ENCODE data around the genes GANAB, C11orf98 and TTC9C.

- PRO-cap, 2 experiments = no peak in any of the 2 experiments
These were observed 3.4 kb downstream of the FADS3 start for GRCh38 chr11:61887961-61888362.

DNA sequence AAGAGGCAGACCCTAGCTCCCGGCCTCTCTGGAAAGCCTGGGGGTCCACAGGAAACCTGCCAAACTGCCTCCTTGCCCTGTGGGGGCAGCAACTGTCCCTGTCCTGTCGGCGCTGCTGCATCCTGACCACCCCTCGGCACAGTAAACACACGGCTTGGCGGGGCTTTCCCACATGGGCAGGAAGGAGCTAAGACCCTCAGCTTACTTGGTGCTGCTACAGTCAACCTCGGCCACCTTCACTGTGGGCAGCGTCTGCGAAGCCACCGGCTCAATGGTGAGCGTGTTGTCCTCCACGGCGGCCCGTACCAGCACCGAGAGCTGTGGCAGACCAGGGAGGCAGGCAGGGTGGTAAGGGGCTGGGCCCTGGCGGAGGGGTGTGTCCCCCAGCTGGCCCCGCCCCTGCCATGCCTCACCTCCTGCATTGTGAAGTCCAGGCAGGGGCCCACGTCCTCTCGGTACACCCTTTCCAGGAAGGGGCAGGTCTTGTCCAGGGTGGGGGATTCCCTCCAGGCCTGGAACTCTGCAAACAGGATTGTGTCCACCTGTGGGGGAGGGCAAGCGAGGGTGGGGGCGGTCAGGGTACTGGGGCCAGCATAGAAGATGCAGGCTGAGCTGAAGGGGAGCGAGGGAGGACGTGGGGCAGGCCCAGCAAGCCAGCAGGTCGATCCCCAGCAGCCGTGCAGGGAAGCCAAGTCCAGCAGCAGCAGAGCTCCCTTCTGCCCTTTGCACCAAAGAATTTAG lies 12.9 kb downstream of the RAB3IL1 start:
- PRO-cap, 2 experiments = no peak in any of the 2 experiments

- PRO-cap, 2 experiments = no peak in any of the 2 experiments
These were observed 3.6 kb downstream of the FTH1 start for GRCh38 chr11:61963567-61964463.

- PRO-cap, 2 experiments = peak in 2 of 2 experiments; most common plus-strand start chr11:61968045 (in 1); most common minus-strand start chr11:61968255 (in 1)
These were observed 618 bp upstream of the FTH1 start for GRCh38 chr11:61967906-61968597.

DNA sequence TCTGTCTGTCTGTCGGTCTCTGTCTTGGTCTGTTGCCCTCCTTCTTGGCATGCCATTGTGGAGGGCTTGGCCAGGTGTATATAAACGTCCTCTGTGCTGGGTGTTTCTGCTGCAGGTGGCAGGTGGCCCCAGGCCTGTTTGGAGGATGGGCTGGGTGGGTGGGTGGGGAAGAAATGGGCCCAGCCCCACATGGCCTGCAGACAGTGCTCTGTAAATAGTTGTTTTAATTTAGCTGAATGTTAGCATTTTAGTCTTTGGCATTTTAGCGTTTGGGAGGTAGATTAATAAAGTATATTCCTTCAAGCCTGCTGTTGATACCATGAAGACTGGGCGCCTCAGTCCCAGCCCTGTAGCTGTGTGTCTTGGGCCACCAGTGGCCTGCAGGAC lies 28.2 kb downstream of the INCENP start:
- PRO-cap, 2 experiments = no peak in any of the 2 experiments

GRCh38 chr11:62501412-62501919 lies 45.1 kb downstream of the AHNAK start:
- PRO-cap, 2 experiments = no peak in any of the 2 experiments

DNA sequence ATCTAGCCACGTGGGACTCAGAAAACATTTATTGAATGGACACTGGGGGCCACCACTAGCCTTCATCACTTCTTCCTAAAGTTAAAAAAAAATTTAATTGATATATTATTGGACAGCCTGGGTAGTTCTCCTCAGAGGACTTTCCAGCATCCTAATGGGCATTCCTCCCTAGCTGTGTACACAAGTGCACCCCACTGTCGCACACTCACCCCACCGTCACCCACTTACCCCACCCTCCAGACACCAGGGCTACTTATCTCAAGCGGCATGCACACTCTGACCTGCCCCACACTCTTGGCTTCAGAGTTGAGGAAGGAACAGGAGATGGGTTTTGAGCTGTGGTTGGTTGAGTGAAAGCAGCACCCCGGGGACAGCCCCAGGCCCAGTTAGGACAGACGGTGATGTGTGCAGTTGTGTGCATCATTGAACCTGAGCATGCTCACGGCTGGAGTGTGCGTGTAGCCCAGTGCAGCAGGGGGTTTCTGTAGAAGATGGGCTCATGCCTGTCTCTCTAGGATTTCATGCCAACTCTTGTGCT lies 32.5 kb downstream of the AHNAK start:
- PRO-cap, 2 experiments = no peak in any of the 2 experiments

GRCh38 chr11:62575472-62575958 lies 1.8 kb upstream of the EEF1G start:
- PRO-cap, 2 experiments = no peak in any of the 2 experiments

GRCh38 chr11:62598834-62599516 lies 2.7 kb downstream of the MTA2 start:
- PRO-cap, 2 experiments = no peak in any of the 2 experiments

GRCh38 chr11:62611629-62612063 lies 929 bp downstream of the EML3 start:
- PRO-cap, 2 experiments = peak in 1 of 2 experiments; most common plus-strand start chr11:62611985 (in 1); most common minus-strand start chr11:62611984 (in 1)

DNA sequence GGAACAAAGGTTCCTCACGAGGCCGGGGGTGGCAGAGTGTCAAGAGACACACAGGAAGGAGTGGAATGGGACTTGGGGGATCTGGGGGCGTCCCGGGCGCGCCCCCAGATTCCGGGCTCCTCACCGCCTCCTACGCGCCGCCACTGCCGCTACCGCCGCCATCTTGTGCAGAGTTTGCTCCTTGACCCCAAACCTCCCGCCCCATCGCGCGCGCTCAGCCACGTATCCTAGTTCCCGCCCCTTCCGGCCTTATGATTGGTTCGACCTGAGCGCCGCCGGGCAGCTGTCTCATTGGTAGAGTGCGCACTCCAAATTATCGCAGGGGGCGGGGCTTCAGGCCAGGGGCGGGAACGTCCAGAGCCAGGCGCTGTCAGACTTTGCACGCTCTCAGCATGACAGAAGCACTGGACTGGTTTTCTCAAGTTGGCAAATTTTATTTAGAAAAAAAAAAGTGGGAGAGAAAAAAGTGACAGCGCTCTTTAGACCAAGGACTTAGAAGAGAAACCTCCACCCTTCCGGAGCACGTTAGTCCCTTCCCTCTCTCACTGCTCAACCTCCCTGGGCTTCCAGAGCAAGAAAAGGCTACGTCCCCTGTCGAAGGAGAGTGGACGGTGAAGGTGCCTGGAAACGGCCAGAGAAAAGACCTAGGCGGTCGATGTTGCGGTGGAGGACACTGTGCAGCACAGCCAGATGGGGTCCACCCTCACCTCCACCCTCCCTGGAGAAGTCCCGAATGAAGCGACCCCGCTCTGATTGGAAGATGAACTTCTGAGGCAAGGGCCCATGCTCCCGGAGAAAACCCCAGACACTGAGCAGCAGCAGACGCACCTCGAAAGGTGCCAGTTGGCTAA lies at the start of gene GANAB:
Gene GANAB (minus strand): TSS at position 176 of the 851 bp plus-strand sequence.
- PRO-cap, 2 experiments = peak in 2 of 2 experiments; most common minus-strand start position 165 of the sequence (in 2)

- PRO-cap, 2 experiments = peak in 2 of 2 experiments; most common plus-strand start chr11:62665312 (in 2); most common minus-strand start chr11:62665184 (in 2)
These were observed at the start of gene C11orf98 for GRCh38 chr11:62665025-62665371. Gene C11orf98, minus strand, starts transcription at chr11:62665210.

- PRO-cap, 2 experiments = no peak in any of the 2 experiments
These were observed 1.4 kb downstream of the CSKMT start for GRCh38 chr11:62666271-62667226.

GRCh38 chr11:62714223-62715391 lies 7.1 kb downstream of the GNG3 start:
- PRO-cap, 2 experiments = no peak in any of the 2 experiments

GRCh38 chr11:62716871-62717393 lies 9.5 kb downstream of the GNG3 start:
- PRO-cap, 2 experiments = no peak in any of the 2 experiments

- PRO-cap, 2 experiments = peak in 2 of 2 experiments; most common plus-strand start chr11:62728092 (in 1); most common minus-strand start chr11:62728420 (in 2)
These were observed at the start of gene TTC9C for GRCh38 chr11:62728001-62729037. Gene TTC9C, plus strand, starts transcription at chr11:62728486.

- PRO-cap, 2 experiments = no peak in any of the 2 experiments
These were observed 1.6 kb downstream of the NXF1 start for GRCh38 chr11:62803694-62804001.

DNA sequence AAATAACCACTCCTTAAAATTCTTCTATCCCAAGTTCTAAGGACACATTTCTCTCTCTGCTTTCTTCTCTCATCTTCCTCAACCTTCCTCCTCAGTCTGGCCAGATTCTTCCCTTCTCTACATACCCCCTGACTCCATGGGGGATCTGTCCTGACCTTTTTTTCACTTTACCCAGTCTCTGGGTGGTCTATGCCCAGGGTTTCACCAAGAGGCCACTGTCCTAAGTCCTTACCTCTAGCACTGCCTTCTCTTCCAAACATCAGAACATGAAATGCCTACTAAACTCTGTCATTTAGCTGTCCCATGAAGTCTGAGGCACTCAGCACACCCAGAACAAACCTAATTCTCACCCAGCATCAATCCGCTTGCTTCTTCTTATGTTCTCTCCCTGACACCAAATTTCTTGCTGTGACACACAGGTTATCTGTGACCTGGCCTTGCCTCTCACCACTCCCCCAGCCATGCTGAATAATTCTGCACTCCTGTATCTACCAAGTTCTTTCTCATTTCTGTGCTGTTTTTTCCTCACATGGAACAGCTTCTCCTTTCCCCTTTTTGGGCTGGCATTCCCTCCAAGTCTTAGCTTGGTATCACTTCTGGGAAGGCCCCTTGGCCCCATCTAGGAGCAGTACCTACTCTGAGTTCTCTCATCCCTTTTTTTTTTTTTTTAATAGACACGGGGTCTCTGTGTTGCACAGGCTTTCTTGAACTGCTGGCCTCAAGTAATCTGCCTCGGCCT lies 5.9 kb upstream of the NXF1 start:
- PRO-cap, 2 experiments = no peak in any of the 2 experiments

DNA sequence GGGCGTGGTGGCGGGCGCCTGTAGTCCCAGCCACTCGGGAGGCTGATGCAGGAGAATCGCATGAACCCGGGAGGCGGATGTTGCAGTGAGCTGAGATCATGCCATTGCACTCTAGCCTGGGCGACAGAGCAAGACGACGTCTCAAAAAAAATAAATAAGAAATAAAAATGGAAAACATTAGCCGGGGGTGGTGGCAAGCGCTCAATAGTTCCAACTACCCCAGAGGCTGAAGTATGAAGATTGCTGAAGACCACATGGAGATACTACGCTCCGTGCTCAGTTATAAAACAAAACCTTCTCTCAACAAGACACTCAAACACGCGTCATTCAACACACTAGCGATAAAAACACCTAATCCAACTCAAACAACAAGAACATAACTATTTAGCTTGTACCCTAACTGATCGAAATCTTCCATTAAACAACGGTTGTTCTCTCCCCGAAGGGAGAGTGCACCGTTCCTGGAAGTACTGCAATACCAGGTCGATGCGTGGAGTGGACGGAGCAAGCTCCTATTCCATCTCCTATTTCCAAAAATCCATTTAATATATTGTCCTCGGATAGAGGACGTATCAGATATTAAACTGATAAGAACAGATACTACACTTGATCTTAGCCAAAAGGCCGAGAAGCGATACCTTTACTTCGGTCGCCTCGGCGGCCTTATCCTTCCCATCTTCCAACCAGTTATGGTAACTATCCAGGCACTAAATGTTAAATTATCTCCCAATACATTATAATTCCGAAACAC lies 2.0 kb upstream of the WDR74 start:
- PRO-cap, 2 experiments = peak in 1 of 2 experiments; most common minus-strand start position 409 of the sequence (in 1)

- PRO-cap, 2 experiments = peak in 1 of 2 experiments; most common minus-strand start chr11:62882918 (in 1)
These were observed 2.0 kb downstream of the SLC3A2 start for GRCh38 chr11:62882296-62883507.